Fibroblast of villous mesenchyme (primary cell): ENCODE measurements around a stretch of chr16.

DNA sequence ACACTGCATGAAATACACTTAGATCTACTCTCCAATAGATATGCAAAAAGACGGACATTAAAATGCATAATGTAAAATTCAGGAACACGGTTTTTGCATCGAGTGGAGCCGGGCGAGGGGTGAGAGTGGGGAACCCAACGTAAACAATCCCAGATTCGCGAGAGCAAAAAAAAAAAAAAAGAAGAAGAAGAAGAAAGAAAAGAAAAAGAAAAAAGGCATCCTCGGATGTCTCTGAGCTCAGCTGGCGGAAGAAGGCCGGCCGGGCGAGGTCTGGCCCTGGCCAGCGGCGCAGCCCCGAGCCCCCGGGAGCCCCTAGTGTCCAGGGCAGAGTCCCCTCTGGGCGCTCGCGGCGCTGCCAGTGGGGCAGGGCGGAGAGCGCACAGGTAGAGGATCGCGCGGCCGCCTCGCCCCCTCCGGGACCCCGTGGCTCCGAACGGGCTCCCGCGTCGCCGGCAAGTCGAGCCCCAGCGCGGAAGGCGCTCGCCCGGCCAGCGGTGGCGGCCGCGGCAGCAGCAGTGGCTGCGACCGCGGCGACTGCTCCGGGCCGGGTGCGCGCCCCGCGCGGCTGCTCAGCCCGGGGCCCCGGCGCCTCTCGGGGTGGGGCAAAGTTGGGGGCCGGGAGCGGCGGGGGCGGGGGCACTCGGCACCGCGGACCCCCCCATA, 9.6 kb upstream of the ZFHX3 start:
- CAGE, long polyA plus RNA = no peak

- CAGE, long polyA plus RNA = no peak
Observed at GRCh38 chr16:73058034-73058788, 10.3 kb upstream of the ZFHX3 start.

GRCh38 chr16:73060846-73061545, 13.1 kb upstream of the ZFHX3 start:
- CAGE, long polyA plus RNA = no peak

- CAGE, long polyA plus RNA = no peak
Observed at GRCh38 chr16:73065833-73066958, 18.3 kb upstream of the ZFHX3 start.

DNA sequence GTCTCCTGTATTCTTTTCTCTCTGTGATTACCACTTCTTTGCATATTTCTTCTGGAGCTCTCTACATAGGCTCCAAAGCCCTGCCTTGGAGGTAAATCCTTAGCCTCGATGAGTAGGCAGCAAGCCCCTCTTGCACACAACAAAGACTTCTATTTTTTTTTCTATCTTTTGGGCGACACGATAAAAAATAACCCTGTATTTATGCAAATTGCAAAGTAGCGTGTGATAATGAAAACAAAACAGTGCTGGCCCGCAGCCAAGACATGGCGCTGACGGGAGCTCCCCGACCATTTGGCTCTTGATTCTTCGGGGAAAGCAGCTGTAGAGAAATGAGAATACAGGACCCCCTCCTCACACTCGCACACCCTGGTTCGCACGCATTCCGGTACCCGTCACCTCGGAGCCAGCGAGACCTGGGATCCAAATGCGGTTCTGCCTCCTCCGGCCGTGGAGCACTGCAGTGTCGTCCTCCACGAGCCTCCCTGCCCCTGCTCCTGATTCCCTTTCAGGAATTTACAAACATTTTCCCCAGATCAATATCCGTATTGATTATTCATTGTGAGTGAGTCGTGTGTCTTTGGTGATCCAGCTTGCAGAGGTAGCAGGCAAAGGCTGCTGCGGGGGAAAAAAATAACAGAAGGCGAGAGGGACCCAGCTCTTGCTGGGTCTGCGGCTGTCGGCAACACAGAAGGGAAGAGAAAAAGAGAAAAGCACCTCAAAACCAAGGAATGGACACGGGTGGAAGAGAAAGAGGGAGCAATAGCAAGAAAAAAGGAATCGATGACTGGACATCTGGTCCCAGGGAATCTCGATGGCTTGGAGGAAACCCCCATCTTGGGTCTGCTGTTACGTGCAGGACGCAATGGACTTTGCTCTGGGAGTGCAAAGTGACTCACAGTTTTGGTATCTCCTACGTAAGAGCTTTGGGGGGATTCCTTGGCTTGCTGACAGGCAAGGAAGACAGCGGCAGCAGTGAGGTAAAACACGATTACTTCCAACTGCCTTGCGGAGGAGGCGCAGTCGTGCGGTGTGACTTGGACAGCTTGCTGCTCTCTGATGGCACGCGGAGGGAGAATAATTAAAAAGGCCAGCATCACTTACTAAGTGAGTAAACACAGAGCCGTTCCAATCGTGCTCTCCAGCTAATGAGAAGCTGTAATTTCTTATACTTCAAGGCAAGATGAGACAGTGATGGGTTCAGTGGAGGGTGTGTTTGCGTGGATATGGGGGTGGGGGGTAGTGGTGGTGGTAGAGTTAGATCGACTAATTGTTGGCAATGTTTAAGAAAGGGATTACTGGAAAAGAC, 184.3 kb upstream of the ZFHX3 start:
- CAGE, long polyA plus RNA = no peak

DNA sequence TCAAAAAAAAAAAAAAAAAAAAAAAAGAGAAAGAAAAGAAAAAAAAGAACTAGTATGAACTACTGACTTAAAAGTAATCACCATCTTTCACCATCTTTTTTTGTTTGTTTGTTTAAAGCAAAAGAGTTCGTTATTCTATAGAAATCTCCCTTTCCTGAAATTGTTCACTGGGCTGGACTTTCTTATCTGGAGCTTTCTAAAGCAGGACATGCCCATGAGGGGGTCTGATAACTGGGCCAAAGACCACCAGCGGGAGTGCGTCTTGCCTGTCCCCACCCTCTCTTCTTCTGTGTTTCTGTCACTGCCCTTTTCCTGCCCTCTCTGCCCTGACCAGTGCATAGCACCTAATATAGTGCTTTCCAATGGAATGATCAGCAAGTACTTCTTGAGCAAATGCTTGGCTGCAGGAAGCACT, 376.8 kb upstream of the ZFHX3 start:
- CAGE, long polyA plus RNA = no peak

GRCh38 chr16:73890722-73891050, 405.9 kb upstream of the PSMD7 start:
- CAGE, long polyA plus RNA = no peak

GRCh38 chr16:74317523-74317994, 20.9 kb downstream of the PSMD7 start:
- CAGE, long polyA plus RNA = no peak

- CAGE, long polyA plus RNA = no peak
Observed at GRCh38 chr16:74398405-74398955, 22.4 kb downstream of the NPIPB15 start.

DNA sequence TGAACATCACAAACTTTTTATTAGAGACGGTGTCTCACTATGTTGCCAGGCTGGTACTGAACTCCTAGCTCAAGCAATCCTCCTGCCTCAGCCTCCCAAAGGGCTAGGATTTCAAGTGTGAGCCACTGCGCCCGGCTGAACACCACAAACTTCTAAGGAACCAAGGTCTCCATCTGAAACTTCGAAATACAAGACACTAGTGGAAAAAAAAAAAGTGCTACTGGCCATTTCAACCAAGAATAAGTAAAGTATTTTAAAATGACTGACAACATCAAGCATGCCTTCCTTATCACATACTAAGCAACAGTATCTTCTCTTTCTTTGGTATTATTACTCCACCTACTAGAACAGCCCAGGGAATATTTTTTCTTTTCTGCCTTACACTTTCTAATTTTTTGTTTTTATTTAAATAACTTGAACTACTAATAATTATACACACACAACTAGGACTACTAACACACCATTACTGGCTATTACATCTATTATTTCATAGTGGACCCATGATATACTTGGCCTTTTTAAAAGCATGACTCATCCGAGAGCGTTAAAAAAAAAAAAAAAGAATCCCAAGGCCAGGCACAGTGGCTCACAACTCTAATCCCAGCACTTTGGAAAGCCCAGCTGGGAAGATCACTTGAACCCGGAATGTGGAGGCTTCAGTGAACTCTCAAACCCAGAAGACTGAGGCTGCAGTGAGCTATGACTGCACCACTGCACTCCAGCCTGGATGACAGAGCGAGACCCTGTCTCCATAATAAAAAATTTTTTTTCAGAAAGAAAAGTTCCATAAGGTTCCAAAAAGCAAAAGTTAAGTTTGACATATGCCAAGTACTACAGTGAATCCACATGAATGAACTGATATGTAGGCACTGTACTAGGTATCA, 3.2 kb downstream of the GLG1 start:
- CAGE, long polyA plus RNA = no peak

GRCh38 chr16:74724320-74725460, 24.0 kb upstream of the MLKL start:
- CAGE, long polyA plus RNA = no peak

GRCh38 chr16:74736645-74737219, 36.1 kb upstream of the MLKL start:
- CAGE, long polyA plus RNA = no peak

DNA sequence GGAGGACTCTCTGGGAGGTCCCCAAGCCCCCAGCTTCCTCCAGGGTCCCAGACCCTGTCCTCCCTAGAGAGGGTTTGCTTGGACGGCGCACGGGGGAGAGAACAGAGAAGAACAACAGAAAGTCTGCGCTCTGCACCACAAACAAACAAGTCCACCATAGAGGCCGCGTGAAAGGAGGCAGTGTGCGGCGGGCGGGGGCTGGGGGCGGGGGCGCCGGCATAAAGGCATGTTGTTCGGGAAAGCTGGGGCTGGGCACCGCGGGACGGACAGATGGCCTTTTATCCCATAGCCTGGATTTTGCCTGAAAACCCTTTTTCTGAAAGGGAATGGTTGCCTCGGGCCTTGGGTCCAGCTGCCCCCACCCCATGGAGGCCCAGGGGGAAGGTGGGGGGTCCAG, 26.0 kb downstream of the FA2H start:
- CAGE, long polyA plus RNA = no peak

- CAGE, long polyA plus RNA = no peak
Observed at GRCh38 chr16:74771895-74772451, 2.6 kb downstream of the FA2H start.

GRCh38 chr16:74906731-74907300, 78.1 kb downstream of the WDR59 start:
- CAGE, long polyA plus RNA = no peak

GRCh38 chr16:75074793-75076217, 41.3 kb downstream of the LDHD start:
- CAGE, long polyA plus RNA = no peak

GRCh38 chr16:75222180-75222918, 3.6 kb downstream of the CTRB1 start:
- CAGE, long polyA plus RNA = no peak

- CAGE, long polyA plus RNA = no peak
Observed at GRCh38 chr16:75229533-75230472, 11.0 kb downstream of the CTRB1 start.

DNA sequence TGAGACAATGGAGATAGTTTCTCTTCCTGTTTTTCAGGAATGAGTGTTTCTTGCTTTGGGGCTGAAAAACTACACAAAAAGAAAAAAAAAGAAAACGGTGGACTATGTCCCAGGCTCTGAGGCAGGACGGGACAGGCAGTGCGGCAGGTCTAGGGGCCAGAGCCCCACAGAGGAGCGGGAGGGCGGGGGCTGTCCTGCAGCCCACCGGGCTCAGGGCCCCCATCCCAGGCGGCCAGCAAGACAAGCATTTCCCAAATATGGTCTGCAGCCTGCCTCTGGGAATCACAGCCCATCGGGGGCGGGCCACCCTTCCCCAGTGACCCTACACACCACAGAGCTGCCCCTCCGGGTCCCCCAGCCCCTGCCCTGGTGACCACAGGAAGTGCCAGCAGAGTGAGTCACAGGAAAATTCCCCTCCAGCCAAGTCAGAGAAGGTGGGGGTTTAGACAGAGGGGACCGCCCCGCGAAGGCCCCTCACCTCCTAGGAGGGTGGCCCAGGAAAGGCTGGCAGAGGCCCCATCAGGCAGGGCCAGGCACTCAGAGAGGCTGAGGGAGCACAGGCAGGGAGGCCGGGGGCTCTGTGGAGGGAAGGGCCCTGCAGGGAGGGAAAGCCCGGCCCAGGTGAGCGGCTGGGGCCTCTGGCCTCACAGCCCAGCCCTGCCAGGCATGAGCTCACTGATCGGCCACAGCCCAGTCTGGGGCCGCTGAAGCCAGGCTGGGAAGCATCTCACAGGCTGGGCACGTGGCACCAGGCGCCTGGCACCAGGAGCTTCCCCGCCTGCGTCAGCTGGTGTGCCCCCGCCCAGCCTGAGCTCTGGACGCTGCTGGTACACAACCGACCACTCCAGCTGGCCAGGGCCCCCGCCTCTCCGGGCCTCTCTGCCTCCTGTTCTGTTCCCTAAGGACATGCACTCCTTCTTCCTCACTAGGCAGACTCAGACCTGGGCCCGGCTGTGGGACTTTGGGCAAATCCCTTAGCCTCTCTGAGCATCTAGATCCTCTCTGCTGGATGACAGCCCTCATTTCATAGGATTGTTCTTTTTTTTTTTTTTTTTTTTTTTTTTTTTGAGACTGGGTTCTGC, 6.2 kb downstream of the BCAR1 start:
- CAGE, long polyA plus RNA = no peak

DNA sequence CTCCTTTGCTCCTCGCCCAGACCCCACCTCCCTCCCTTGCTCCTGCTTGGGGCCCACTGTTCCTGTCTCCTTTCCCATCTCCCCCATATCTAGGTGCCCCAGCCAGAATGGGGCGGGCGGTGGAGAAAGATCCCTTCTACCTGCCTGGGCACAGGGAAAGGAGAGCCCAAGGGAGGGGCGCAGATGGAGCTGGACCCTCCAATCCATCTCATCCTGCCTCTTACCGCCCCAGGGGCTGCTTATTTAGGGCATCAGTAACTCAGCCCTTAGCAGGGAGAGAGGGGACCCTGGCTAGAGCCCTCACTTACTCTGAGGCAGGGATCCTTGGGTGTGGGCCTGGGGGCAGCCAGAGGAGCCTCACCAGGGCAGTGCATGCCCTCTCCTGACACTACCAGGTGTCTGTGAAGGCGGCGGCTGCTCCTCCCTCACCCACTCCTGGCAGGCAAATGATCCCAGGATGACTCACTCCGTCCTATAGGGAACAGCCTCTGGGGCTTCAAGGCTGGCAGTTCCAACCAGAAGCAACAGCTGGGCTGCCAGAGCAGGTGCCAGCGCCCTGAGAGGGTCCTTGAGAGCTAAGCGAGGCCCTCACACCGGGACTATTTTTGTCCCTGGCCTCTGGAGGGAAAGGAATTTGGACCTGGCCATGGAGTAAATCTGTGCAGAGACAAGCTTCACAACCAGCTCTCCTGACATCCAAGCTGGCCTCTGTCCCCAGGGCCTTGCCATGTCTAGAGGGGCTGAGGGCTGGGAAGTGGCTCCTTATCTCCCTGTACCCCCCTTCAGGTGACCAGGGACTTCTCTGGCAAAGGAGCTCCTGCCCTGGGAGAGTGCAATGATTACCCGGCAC, 16.4 kb upstream of the BCAR1 start:
- CAGE, long polyA plus RNA = no peak